Skeletal muscle cell (primary cell): ENCODE measurements around a stretch of chr12.

- RRBS: no CpG with 5 or more reads among the region's 35 CpGs
Observed at GRCh38 chr12:71117880-71118817, 39.6 kb downstream of the TSPAN8 start.

DNA sequence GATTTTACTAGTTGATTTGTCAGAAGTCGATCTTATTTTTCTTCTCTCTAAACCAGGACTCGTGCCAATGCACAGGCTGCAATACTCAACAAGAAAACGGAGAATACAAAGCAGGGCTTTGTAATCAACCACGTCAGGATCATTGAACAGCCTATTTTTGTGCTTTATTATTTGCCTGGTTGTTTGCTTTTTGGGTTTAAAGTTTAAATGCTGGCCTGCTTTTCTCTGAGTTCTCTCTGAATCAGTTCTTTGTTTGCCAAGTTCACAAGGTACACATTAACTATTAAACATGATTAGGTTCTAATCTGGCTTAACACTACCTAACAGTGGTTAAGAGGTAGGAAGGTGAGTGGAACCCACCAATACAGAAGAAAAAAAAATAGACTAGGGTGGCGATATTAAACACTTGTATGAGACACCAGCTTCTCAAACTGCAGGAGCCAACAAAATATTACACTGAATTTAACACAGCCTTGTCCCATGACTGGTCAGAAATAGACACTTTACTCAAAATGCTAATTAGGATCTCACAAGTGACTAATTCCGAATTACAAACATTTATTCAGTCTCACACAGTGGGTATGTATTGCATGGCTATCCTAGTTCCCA, 5.5 kb upstream of the TSPAN8 start:
- RRBS: no CpG with 5 or more reads among the region's 6 CpGs

GRCh38 chr12:71376617-71377393, 62.8 kb upstream of the LGR5 start:
- RRBS: no CpG with 5 or more reads among the region's 48 CpGs

GRCh38 chr12:71699260-71699628, 13.4 kb downstream of the TMEM19 start:
- RRBS: no CpG with 5 or more reads among the region's 7 CpGs

DNA sequence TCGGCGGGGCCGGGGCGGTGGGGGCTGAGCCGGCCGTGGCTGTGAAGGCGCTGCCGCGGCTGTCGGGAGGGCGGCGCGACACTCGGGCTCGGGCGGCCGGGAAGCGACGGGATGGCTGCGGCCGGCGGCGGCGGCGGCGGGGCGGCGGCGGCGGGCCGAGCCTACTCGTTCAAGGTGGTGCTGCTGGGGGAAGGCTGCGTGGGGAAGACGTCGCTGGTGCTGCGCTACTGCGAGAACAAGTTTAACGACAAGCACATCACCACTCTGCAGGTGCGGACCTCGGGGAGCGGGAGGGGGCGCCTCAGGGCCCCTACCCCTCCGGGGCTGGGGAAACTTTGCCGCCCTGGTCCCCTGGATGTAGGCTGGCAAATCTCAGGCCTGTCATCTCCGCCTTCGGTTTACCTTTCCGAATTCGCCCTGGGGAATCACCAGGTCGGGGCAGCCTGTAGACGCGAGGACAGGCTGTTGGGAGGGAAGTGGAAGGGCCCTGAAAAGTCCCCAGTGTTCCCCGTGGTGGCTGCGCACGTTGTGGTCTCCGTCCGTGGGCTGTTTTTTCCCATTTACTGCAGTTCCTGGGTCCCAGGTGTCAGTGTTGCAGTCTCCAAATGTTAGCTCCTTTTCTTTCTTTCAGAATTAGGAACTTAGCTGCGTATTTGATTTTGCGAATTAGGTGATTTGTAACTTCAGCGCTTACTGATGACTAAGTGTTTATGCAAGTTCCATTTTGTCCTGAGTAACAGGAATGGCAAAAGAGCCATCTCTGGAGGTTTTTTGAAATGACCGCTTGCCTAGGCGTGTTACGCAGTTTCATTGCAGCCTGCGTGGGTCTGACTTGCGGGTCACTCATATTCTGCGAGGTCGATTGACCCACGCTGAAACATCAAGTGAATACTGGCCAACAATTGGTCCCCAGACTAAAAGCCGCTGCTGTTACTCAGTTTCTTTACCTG, 631 bp downstream of the RAB21 start:
- RRBS: under 1% methylated on average over 13 of the region's 68 CpGs

- RRBS: no CpG with 5 or more reads among the region's 1 CpG
Observed at GRCh38 chr12:71844993-71845565, 5.5 kb downstream of the TBC1D15 start.

- RRBS: 2% methylated on average over 25 of the region's 47 CpGs
Observed at GRCh38 chr12:72273282-72273895, 1.2 kb downstream of the TRHDE start.

DNA sequence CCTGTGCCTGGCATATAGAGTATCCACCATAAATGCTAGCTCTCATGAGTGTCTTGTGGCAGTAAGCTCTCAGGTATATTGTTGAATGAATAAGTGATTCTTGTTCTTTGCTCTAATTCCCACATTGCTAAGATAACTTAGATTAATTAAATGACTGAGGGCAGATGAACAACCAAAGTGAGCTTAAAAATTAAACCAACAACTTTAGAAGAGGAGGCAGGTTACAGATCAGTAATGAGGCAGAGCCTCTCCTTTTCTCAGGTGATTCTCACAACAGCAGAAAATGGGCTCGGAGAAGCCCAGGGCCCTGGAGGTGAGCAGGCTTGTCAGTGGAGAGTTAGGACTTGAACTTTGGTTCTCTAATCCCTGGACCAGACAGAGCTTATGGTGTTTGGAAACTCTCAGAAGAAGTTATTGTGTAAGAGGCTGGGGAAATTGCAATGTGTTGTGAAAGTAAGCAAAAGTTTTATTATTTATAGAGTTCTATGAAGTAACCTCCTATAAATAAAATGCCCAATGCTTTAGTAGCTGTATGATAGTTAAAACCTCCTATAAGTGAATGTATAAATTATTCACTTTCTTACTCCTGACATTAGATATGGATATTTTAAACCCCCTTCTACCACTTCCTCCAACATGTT, 2.8 kb downstream of the TRHDE start:
- RRBS: no CpG with 5 or more reads among the region's 1 CpG

DNA sequence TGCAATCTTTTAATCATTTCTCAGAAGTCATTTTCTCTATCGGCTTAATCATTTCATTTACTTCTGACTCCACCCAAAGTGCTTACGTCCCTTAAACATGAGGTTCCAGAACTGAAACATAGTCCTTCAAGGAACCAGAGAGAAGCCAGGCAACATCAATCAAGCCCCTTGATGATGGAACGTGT, 148.7 kb upstream of the KRR1 start:
- RRBS: no CpG with 5 or more reads among the region's 3 CpGs

- RRBS: no CpG with 5 or more reads among the region's 16 CpGs
Observed at GRCh38 chr12:76043309-76044307, 40.9 kb downstream of the NAP1L1 start.

DNA sequence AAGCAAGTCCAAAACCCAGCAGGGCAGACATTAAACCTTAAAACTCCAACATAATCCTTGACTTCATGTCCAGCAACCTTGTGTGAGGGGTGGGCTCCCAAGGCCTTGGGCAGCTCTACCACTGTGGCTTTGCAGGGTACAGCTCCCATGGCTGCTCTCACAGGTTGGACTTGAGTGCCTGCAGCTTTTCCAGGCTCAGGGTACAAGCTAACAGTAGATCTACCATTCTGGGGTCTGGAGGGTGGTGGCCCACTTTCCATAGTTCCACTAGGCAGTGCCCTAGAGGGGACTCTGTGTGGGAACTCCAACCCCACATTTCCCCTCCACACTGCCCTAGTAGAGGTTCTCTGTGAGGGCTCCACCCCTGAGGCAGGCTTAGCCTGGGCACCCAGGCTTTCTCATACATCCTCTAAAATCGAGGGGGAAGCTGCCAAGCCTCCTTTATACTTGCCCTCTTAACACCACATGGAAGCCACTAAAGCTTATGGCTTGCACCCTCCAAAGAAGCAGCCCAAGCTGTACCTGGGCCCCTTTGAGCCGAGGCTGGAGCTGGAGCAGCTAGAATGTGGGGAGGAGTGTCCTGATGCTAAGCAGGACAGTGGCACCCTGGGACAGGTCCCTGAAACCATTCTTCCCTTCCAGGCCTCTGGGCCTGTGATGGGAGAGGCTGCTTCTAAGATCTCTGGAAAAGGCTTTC, 41.2 kb downstream of the OSBPL8 start:
- RRBS: no CpG with 5 or more reads among the region's 2 CpGs

DNA sequence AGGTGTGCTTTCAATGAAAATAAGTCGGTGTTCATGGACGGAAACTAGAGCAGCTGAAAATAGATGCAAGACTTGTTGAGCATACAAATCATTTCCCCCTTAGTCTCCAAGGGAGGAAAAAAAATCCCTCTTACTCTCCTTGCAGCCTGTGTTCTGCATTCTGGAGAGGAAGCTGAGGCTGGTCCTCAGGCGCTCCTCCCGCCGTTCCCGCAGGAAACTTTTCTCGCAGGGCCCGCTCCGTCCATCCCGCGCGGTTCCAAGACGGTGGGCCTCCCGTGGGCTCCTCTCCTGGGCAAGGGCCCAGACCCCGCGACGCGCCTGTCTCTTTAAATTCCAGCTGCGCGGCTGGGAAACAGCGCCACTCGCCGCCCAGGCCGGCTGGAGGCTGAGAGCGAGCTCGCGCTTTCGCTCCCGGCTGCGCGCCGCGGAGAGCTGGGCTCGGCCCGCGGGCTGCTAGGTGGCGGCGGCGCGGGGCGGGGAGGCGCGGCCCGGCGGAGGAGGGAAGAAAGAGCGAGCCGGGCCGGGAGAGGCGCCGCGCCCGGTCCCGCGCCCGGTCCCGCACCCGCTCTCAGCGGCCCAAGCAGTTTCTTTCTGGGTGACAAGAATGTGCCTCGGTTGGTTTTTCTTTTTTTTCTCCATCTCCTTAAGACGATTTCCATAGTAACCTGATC, 259.2 kb upstream of the E2F7 start:
- RRBS: 1% methylated on average over 21 of the region's 60 CpGs

DNA sequence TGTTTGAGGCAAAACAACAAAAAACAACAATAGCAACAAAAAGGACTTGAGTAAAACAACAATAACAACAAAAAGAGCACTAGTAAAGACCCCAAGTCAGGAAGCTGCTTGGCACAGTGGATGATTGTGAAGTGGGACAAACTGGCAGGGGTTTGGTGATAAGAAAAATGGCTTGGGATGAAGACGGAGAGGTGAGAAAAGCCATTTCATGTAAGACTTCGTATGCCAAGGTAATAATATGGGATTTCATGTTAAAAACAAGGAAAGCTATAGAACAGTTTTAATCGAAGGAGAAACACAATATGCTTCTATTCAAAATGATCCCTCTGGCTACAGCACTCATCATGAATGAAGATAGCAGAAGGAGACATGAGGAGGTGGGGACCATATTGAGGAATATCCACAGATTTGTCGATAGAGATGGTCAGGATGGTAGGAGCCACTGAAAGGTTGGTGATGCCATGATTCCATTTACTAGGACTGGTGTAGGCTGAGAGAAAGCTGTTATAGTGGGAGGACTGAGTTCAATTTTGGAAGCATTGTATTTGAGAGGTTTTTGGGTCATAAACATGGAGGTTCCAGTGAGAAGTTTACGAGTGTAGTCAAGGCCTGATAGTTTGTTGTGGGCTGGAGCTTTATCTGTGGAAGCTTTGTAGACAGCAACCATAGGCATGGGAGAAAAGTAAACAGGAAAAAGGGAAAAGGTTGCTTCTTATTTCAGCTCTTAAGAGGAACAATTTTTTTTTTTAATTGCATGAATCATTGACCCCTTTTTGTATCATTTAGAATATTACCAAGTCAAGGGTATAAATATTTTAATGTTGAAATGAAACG, 103.8 kb upstream of the NAV3 start:
- RRBS: no CpG with 5 or more reads among the region's 6 CpGs

GRCh38 chr12:78863421-78864124, 1.0 kb upstream of the SYT1 start:
- RRBS: no CpG with 5 or more reads among the region's 33 CpGs

DNA sequence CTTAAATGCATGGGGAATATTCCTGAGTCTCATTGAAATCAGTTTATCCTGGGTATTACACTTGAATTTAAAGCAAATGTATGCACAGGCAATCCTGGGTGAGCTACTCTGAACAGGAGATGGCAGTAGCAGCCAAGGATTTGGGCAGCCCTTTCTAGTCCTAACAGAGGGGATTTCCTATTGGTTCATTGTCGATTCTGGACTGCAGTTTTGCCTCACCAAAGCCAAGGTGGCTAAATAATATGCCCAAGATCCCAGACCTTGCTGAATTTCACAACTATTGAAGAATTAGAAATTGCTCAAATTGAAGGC, 282.8 kb downstream of the PAWR start:
- RRBS: no CpG with 5 or more reads among the region's 1 CpG

GRCh38 chr12:79415702-79416015, 275.1 kb downstream of the PAWR start:
- RRBS: no CpG with 5 or more reads among the region's 2 CpGs

DNA sequence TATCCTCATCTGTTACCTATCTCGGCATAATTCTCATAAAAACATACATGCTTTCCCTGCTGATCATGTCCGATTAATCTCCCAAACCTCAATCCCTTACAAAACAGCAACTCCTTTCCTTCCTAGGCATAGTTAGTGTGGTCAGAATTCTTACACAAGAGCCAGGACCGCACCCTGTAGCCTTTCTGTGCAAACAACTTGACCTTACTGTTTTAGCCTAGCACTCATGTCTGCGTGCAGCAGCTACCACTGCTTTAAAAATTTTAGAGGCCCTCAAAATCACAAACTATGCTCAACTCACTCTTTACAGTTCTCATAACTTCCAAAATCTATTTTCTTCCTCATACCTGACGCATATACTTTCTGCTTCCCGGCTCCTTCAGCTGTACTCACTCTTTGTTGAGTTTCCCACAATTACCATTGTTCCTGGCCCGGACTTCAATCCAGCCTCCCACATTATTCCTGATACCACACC, 147.5 kb downstream of the PAWR start:
- RRBS: no CpG with 5 or more reads among the region's 7 CpGs

GRCh38 chr12:80917573-80918104, 20.1 kb downstream of the LIN7A start:
- RRBS: no CpG with 5 or more reads among the region's 3 CpGs

GRCh38 chr12:81079436-81079614, 1.4 kb downstream of the ACSS3 start:
- RRBS: no CpG with 5 or more reads among the region's 1 CpG